Cardiac fibroblast (primary cell): ENCODE data around the gene PPP2R2D.

- RRBS, result no CpG with 5 or more reads among the region's 7 CpGs
Observed at GRCh38 chr10:129258501-129258977, 208.5 kb upstream of the MGMT start.

DNA sequence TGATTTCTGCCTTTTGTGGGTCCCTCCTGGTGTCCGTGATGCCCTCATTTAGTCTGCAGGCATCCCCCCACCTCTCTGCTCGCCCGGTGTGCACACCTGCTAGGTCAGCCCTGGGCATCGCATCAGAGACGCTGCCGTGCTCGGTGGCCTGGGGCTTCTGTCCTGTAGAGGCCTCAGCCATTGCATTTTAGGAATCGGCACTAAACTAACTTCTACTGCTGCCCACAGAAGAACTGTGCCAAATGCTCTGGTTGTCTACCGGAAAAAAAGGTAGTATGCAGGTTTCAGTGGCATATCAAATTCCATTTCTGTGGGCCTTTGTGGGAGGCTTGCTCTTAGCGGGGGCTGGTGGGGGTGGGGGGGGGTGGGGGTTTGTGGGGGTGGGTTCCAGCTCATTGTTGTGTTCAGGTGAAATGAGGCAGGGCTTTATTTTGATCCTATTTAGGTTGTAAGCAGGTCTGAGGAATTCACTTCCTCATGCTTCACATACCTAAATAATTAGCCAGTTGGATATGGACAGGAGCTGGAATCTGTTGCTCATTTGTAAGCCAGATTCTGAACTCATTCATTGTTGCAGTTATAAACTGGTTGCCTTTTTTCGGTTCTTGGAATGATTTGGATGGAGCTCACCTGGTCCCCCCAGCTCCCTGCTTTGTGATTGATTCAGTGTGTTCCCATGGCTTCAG is 64.5 kb downstream of the MGMT start:
- RRBS, result no CpG with 5 or more reads among the region's 11 CpGs

DNA sequence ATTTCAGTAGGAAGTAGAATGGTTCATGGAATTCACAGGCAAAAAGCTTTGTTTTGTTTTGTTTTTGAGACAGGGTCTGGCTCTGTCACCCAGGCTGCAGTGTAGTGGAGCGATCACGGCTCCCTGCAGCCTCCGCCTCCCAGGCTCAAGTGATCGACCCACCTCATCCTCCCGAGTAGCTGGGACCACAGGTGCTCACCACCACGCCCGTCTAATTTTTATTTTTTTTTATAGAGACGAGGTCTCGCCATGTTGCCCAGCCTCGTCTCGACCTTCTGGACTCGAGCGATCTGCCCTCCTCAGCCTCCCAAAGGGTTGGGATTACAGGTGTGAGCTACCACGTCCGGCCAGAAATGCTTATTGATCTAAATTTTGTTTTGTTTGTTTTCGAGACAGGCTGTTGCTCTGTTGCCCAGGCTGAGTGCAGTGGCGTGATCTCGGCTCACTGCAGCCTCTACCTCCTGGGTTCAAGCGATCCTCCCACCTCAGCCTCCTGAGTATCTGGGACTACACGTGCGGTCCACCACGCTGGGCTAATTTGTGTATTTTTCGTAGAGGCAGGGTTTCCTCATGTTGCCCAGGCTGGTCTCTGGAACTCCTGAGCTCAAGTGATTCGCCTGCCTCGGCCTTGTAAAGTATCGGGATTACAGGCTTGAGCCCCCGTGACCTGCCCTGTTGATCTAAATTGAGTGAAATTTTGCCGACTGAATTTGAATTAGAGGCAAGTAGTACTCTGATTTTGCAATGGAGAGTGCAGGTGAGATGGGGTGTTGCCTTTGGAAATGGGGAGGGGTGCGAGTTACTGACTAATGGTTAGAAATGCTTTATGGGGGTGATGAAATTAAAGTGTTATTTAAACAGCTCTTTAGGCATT is 1.7 kb downstream of the GLRX3 start:
- RRBS, result no CpG with 5 or more reads among the region's 29 CpGs

- RRBS, result 55% methylated on average over 2 of the region's 24 CpGs
Observed at GRCh38 chr10:130300485-130300933, 164.3 kb downstream of the GLRX3 start.

- RRBS, result 2% methylated on average over 29 of the region's 109 CpGs
Observed at GRCh38 chr10:131311808-131312865, 616 bp upstream of the TCERG1L start.

DNA sequence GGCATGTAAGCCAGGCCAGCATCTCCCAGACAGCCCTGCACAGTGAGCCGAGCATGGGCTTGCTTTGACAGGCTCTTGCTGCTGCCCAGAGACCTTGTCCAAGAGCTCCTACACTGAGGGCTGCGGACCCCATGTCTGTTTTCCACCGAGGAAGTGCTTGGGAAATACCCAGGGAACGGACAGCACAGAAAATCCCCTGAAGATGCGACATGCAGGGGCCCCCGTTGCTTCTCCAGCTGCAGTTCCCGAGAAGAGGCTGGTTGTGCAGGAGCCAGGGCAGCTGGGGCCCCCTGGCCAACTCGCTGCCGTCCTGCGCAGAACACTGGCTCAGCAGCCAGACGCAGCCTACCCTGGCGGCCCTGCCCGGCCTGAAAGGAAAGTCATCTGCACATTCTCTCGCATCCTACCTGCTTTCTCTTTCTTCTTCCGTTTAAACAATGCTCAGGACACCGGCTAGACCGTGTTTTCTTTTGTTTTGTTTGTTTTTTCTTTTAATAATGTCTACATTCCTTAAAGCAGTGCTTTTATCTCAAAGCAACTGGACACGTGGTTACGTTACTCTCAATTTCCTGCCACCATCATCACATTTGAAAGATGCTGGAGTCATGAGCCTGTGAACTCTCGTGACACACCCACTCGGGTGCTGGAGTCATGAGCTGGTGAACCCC is 156.9 kb upstream of the PPP2R2D start:
- RRBS, result 20% methylated on average over 4 of the region's 21 CpGs

- RRBS, result no CpG with 5 or more reads among the region's 13 CpGs
Observed at GRCh38 chr10:131825299-131825945, 75.4 kb upstream of the PPP2R2D start.

- RRBS, result no CpG with 5 or more reads among the region's 92 CpGs
Observed at GRCh38 chr10:131900737-131901357, at the start of gene PPP2R2D. TSS of gene PPP2R2D (plus strand) at chr10:131901008.

DNA sequence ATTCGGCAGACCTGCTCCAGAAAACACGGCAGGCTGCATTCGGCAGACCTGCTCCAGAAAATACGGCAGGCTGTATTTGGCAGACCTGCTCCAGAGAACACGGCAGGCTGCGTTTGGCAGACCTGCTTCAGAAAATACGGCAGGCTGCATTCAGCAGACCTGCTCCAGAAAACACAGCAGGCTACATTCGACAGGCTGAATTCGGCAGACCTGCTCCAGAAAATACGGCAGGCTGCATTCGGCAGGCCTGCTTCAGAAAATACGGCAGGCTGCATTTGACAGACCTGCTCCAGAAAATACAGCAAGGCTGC is 38.6 kb downstream of the PPP2R2D start:
- RRBS, result no CpG with 5 or more reads among the region's 12 CpGs

GRCh38 chr10:131948835-131949859 is 32.6 kb downstream of the BNIP3 start:
- RRBS, result 84% methylated on average over 4 of the region's 23 CpGs

- RRBS, result 89% methylated on average over 3 of the region's 33 CpGs
Observed at GRCh38 chr10:131960655-131961605, 20.8 kb downstream of the BNIP3 start.

GRCh38 chr10:131979772-131980431 is 1.8 kb downstream of the BNIP3 start:
- RRBS, result 17% methylated on average over 10 of the region's 34 CpGs

DNA sequence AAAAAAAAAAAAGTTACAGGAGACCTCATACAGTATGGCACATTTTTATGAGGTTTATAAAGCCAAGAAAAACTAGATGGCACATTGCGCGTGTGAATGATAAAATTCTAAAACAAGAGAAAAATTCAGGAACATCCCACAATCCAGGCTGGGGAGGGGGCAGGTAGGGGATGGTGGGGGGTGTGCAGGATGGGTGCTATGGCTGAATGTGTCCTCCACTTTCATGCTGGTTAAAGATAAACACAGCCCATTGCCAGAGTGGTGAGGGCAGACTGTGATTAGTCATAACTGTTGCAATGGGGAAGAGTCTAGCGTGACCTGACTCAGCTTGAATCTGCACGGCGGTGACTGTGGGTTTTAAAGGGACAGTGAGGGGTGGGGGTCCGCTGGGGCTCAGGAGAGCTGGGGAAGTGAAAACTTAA is 12.0 kb upstream of the LRRC27 start:
- RRBS, result no CpG with 5 or more reads among the region's 6 CpGs

DNA sequence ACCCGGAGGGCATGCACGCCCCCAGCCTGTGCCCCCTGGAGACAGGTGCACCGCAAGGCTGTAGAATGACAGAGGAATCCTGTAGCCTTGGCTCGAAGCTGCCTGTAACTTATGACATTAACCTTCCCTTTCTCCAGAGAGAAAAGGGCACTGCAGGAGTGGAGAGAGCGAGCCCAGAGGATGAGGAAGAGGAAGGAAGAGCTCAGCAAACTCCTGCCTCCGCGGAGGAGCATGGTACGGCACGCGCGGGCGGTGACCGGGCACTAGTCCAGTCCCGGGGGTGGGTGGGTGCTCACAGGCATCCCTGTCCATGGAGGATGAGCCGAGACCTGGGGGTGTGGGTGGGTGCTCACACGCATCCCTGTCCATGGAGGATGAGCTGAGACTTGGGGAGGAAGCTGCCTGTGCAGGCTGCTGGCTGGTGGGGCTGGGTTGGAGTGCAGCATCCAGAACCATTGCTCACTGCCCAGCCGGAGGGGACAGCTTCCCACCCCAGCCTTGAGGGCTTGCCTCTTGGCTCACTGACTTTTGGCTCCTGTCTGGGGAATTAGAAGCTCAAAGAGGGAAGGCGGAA is 23.7 kb downstream of the LRRC27 start:
- RRBS, result no CpG with 5 or more reads among the region's 18 CpGs

DNA sequence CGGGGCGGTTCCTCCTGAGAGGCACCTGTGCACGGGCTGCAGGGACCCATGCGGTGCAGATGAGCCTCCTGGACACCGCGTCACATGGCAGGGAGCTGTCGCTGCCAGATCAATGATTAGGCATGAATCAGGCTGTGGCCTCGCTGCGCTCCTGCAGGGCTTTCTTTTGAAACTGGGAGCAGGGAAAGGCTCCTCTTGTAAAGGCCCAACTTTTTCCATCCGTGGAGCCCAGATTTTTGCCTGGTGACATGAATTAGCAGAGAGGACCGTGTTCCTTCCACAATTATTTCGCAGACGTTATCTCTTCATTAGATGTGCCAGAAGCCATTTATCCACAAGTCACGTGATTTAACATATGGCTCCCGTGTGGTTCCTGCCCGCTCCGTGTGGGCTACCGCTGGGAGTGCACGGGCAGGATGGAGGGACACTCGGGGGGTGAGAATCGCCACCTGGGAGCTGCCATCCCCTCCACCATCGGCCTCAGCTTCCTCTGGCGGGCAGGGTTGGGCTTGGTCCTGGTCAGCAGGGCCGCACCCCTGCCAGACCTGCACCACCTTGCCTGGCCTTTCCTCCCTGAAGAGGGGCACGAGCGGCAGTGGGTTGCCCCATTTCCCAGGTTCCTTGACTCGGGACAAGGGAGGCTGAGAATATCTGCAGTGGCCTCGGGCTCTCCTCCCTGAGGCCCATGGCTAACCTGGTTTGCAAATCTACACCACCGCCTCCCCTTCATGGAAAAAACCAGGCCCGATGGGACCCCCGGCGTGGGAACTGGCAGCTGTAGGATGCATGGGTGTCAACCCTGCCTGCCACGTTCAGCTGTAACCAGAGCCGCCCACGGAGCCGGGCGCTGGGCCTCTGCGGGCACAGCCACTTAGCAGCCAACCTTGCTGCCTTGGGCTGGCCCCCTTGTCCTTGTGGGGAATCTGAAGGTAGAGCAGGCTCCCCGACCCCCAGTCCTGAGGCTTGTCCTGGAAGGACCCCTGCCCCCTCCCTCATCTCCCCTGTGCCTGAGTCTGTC is 1.3 kb downstream of the PWWP2B start:
- RRBS, result 88% methylated on average over 6 of the region's 39 CpGs

DNA sequence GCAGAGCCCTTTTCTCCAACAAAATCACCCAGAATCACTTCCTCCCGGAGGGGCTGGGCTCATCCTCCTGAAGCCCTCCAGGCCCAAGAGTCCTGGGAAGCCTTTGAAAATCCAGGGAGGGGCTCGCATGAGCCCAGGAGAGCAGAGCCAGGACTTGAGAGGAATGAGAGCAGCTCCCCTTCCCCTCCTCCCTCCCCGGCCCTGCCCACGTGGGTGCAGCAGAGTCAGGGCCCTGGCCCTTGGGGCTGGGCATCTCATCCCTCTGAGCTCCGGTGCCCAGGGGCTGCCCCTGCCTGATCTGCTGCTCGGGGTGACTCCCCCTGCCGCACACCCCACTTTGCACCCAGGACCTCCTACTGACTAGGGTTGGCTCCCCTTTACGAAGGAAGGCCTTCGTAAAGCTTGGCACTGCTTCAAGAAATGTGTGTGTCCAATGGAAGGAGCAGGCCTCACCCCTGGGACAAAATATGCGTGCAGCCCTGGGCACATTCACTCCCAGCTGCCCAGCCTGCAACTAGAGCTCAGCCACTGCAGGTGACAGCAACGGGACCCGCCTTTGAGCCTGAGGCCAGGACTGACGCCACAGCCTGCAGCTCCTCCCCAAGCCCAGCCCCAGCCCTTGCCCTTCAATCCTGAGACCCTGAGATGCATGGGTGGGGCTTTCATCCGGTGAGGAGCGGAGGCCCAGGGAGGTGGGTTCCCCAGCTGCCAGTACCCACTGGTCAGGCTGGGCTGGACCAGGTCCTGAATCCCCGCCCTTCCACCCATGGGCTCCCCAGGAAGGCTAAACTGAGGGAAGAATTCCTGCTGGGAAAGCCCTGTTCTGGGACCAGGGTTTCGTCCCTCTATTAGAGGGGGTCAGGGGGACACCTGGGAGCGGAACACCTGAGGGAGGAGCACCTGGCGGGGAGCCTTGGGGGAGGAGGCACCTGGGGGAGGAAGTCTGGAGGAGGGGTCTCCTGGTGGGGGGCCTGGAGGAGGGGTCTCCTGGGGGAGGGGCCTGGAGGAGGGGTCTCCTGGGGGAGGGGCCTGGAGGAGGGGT is 21.8 kb downstream of the PWWP2B start:
- RRBS, result 42% methylated on average over 3 of the region's 19 CpGs

DNA sequence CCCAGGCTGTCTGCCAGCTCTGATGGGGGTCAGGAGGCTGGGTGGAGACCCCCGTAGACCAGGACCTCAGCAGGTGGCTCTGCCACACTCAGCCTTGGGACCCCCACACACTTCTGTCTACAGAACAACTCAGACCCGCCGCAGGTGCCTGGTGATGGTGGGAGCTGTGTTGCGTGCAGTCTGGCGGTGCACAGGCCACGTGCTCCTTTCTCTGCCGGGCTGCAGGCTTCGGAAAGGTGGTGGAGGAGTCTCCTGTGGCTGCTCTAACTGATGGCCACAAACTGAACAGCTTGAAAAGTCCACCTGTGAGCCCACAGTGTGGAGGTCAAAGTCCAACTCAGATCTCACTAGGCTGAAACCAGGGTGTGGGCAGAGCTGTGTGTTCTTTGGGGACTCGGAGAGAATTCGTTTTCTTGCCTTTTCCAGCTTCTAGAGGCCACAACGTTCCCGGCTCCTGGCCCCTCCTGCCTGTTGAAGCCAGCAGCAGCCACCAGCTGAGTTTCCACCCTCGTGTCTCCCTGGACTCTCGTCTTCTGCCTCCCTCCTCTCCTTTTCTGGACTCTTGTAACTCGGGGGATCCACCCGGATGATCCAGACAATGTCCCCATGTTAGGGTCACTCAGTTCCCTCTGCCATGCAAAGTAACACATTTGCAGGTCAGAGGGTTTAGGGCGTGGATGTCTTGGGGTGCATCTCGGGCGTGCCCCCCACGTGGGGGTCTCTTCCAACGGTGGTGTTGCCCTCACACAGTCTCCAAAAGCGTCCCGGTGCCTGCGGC is 62.6 kb downstream of the PWWP2B start:
- RRBS, result no CpG with 5 or more reads among the region's 24 CpGs

DNA sequence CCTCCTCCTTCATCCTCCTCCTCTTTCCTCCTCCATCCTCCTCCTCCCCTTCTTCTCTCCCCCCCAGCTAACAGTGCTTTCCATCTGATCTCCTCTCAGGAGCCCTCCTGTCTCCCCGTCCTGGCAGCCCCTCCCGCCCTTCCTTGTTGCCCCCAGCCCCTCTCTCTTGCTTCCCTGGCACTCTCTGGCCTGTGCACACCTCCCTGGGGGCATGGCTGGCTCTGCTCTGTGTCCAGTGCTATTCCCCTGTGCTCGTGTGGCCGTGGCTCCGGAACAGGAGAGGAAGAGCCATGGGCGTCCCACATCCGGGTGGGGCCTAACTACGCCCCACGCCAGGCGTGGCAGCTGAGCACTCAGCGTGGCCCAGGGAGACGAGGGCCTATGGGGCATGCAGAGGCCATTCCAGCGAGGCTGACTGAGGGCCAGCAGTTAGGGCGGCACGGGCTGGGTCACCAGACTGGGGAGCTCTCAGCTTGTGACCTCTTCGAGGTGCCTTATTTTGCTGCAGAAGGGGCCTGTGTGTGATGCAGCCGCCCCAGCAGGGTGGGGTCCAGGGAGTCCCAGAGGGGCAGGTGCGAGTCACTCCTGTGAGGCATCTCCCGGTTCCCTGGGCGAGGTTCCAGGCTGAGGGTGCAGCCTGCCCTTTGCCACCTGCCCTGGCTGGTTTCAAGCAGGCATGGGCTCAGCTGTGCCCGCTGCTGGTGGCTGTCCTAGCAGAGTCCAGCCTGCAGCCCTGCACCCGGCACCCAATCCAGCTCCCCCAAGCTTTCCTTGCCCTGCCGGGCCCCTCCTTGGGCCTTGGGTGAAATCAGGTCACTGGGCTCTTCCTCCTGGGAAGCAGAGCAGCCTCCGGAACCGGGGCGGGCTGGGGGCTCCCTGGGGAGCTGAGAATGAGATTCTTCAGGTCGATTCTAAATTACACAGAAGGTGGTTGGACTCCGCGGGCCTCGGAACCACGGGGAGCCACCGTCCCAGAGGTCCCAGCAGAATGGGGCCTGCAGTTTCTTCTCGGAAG is 64.6 kb downstream of the PWWP2B start:
- RRBS, result 47% methylated on average over 2 of the region's 33 CpGs

DNA sequence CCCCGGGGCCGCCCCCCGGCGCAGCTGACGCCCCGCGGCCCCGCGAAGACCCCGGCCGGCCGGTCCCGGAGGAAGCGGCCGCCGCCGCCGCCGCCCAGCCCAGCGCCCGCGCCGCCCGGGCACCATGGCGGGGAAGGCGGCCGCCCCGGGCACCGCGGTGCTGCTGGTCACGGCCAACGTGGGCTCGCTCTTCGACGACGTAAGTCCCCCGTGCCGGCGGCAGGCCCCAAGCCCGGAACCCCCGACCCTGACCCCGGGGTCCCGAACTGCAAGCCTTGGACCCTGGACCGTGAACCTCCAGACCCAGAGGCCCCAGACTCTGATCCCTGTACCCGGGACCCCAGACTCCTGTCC is 363 bp downstream of the INPP5A start:
- RRBS, result 2% methylated on average over 35 of the region's 45 CpGs

- RRBS, result 100% methylated on average over 4 of the region's 23 CpGs
Observed at GRCh38 chr10:132562675-132563625, 25.4 kb downstream of the INPP5A start.